ENCODE data around the gene PRC1.

DNA sequence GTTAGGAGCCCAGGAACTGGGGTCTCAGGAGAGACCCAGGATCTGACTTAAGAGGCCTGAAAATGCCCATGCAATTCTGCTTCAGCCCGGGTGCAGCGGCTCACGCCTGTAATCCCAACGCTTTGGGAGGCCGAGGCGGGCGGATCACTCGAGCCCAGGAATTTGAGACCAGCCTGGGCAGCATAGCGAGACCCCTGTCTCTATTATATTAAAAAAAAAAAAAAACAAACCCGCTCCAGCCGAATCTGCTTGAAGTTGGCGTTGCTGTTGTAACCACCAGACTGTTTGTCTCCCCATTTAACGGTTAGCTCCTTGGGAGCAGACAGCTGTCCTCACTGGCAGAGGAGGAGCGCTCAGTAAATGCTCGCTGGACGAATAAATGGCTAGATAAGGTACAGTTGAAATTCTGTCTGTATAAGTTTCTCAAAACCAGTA, 825 bp downstream of the RCCD1 start:
- RRBS = no CpG with 5 or more reads among the region's 16 CpGs

GRCh38 chr15:90979100-90979535, 15.2 kb downstream of the PRC1 start:
- RRBS = no CpG with 5 or more reads among the region's 6 CpGs

- RRBS = 0% methylated on average over 4 of the region's 74 CpGs
These were observed at the start of gene PRC1 for GRCh38 chr15:90994359-90994984. PRC1 (minus strand) TSS chr15:90994535.

DNA sequence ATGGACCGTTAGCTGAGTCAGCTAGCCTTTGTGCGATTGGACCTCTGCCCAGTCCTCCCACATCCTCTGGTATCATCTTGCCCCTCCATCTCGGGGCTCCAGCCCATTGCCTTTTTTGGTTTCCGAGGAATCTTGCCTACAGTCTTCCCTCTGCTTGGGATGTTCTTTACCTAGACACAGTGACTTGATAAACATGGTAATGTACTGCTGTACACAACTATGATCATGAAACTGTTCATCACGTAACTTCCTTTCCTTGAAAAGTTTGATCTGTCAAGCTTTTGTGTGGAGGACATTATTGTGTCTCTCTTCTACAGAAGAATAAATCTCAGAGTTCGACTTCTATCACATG, 371.5 kb downstream of the SV2B start:
- RRBS = no CpG with 5 or more reads among the region's 6 CpGs

- RRBS = no CpG with 5 or more reads among the region's 13 CpGs
These were observed 112.5 kb downstream of the SLCO3A1 start for GRCh38 chr15:91965802-91966517.

DNA sequence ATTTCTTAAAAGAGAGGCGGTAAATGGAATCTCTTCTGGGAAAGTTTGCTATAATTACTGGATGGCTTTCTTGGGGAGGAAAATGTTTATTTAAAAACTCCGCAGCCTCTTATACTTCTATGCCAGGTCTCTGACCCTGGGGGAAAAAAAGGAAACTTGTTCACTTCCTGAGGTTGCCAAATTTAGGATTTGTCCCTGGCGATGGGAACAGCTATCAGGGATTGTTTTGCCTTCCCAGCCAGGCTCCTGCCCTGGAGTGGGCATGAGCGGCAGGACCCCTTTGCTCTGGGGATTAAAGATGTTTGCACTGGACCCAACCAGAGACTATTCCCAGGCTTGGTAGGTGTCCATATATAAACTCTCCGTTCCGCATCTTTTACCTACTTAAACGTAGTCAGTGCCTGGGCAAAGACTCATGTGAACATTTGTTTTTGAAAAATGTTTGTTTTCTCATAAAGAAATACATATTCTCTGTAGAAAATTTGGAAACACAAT, 175.6 kb downstream of the SLCO3A1 start:
- RRBS = no CpG with 5 or more reads among the region's 7 CpGs

DNA sequence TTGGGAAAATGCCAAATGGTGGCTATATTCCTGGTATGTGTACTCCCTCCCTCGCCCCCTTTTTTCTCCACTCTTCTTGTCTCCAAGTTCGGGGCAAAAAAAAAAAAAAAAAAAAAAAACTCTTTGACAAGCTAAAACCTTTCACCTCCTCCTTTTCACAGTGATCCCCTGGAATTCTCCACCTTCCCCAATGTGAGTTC, 263.0 kb upstream of the ST8SIA2 start:
- RRBS = no CpG with 5 or more reads among the region's 2 CpGs

DNA sequence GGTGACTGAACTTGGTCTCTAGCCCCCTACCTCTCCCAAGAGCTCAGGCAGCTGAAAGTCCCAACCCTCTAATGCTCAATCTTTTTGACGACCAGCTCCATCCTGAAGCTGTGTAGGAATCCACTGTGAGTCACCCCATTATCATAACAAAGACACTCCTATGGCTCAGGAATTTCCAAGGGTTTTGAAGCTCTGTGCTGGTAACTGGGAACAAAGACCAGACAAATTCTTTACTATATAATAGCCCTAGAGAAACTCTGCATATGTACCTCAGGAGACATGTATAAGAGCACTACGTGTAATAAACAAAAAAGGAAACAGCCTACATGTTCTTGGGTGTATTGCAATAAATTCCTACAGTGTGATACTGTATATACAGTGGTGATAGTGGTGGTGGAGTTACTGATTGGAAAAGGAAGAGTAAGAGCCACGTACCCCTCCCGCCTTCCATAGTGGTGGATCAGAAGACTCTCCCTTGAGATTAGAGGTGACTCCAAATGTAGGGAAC, 116.6 kb downstream of the ST8SIA2 start:
- RRBS = no CpG with 5 or more reads among the region's 4 CpGs

GRCh38 chr15:92667392-92668337, 12.1 kb upstream of the FAM174B start:
- RRBS = no CpG with 5 or more reads among the region's 14 CpGs

DNA sequence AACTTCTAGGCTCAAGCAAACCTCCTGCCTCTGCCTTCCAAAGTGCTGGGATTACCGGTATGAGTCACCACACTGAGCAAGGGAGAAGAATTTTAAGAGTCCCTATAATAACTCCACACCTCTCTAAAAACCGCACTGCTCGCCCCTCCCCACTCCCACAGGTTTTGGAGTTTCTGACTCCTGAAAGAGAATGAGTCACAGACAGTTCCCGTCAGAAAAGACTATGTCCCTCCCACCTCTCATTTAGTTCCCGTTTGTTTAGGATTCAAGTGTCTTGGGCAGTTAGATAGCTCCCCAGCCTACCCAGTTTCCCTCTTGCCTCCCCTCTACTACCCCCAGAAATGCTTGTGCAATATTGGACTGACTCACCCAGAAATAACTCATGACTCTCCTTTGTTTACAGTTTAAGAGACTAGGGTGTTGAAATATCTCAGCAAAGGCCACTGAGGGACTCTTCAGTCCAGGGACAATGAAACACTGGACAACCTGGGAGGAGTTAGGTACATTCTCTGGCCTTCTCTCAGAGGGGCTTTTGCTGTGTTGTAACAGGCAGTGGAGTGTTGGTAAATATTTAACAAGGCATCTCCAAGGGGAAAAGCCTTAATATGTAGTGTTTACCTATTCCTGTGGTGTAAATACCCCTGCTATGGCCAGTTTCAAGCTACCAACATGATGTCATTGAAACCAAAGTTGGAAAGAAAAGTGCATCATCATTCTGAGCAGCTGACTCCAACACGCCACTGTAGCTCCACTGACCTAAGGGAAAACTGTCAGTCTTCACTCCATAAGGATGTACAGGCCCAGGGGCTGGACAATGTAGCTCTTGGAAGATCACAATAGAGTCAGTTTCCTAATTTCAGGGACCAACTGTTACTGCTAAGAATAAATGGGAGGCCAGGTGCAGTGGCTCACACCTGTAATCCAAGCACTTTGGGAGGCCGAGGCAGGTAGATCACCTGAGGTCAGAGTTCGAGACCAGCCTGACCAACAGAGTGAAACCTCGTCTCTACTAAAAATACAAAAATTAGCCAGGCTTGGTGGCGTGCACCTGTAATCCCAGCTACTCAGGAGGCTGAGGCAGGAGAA, 96.0 kb upstream of the CHD2 start:
- RRBS = no CpG with 5 or more reads among the region's 10 CpGs

- RRBS = no CpG with 5 or more reads among the region's 5 CpGs
These were observed 78.5 kb upstream of the CHD2 start for GRCh38 chr15:92821509-92822197.

GRCh38 chr15:92840174-92840575, 59.9 kb upstream of the CHD2 start:
- RRBS = no CpG with 5 or more reads among the region's 3 CpGs

DNA sequence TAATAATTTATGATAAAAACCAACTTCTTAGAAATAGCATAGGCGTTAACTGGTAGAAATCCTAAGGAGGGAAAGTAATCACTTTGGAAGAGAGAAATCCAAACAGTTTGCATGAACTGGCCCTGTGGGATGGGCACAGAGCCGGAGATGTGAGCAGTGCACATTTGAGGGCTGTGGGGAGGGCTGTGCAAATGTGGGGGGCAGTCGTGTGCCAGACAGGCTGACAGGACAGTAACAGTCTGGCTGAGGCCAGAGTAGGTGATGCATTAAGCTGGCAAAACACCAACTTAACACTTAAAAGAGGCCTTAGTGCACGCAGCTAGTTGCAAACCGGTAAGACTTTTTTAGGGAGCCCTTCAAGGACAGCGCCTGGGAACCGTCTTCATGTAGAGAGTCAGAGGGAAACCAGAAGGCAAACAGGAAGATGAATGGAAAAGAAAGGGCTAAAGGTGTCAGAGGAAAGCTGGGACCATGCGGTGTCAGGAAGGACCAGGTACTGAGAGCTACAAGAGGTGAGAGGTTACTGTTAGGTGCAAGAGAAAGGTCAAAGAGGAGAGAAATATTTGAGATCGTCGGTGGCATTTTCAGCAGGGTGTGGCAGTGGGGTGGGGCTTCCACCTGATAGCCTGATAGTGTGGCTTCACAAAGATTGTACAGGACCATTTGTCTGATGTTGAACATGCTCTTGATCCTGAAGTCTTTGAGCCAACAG, 30.1 kb upstream of the CHD2 start:
- RRBS = no CpG with 5 or more reads among the region's 10 CpGs

- RRBS = no CpG with 5 or more reads among the region's 10 CpGs
These were observed 49.6 kb downstream of the CHD2 start for GRCh38 chr15:92949505-92950295.

DNA sequence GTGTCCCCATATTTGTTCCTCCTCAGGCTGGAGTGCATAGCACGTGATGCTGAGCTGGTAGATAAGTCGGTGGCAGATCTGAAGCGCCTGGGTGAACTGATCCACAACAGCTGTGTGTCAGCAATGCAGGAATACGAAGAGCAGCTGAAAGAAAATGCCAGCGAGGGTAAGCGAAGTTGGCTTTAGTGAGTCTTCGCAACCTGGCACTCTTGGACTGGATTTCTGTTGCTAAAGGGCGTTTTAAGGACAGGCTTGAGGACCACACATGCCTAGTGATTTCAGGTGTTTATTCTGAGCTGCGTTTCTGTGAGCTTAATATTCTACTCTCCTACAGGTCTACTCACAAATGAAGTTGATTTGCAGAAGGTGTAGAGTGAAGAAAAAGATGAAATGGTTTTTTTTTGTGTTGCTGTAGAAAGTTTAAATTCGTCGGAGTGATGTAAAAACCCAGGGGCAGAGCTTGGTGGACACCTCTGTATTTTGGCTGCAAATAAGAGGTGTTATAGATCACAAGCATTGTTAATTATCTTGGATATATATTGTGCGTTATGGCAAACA, 92.8 kb downstream of the CHD2 start:
- RRBS = no CpG with 5 or more reads among the region's 12 CpGs

DNA sequence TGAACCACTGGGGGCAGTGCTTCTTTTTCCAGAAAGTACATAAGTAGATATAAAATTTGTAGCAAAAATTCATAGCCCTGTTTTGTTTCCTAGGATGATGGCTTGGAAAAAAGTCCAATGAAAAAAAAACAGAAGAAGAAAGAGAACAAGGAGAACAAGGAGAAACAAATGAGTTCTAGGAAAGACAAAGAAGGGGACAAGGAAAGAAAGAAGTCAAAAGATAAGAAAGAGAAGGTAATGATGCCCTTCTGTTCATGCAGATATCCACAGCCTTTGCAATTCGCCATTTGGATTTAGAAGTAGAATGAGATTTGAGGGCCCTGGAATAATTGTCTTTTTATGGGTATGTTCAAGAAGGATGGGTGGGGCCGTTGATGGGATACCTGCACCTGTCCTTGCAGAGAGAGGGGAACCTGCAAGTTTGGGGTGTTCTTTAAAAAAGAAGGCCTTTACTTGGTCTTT, 86.9 kb downstream of the RGMA start:
- RRBS = no CpG with 5 or more reads among the region's 2 CpGs

DNA sequence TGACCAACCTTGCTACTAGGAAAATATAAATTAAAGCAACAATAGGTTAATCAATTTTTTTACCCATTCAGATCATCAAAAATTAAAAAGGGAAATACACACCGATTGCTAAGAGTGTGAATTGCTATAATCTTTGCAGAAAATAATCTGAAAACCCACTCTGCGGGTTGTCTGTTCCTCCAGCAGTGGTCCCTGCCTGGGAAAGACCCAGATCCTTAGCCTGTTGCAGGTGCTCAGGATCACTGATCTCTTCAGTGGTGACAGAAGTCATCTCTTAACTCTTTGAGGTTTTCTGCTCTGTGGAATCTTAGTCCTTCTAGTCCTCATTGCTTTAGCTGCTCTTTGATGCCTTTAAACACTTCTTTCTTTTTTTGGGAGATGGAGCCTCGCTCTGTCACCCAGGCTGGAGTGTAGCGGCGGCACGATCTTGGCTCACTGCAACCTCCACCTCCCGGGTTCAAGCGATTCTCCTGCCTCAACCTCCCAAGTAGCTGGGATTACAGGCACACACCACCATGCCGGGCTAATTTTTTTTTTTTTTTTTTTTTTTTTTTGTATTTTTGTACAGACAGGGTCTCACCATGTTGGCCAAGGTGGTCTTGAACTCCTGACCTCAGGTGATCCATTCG, 71.9 kb downstream of the RGMA start:
- RRBS = no CpG with 5 or more reads among the region's 10 CpGs

DNA sequence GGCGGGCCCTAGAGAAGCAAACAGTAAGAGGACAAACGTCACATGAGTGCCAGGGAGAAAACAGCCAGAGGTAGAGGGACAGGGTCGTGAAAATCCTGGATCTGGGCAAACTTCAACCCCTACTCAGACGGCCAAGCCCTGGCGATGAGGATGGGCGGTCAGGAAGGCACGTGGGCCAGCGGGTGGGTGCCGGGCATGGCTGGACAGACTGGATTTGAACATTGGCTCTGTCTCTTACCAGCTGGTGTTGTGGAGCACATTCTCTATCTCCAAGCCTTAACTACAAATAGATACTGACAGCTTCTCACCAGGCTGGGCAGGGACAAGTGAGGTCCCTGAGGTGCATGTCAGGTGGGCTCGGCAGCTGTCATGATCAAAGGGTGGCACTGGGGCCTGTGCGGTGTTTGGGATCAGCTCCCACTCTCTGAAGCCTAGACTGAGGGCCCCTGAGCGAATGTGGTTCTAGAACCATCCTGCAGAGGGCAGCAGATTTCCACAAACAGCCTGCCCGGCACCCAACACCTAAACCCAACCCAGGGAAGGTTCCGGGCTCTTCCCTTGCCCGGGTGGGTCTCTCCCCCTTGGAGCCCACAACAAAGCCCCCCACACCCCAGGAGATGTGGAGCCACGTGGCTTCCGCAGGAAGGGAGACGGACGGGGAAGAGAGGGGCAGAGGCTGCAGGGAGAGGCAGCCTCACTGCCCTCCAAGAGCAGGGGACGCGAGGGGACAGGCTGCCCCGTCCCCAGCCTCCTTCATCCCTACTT, 58.5 kb downstream of the RGMA start:
- RRBS = 10% methylated on average over 1 of the region's 22 CpGs

DNA sequence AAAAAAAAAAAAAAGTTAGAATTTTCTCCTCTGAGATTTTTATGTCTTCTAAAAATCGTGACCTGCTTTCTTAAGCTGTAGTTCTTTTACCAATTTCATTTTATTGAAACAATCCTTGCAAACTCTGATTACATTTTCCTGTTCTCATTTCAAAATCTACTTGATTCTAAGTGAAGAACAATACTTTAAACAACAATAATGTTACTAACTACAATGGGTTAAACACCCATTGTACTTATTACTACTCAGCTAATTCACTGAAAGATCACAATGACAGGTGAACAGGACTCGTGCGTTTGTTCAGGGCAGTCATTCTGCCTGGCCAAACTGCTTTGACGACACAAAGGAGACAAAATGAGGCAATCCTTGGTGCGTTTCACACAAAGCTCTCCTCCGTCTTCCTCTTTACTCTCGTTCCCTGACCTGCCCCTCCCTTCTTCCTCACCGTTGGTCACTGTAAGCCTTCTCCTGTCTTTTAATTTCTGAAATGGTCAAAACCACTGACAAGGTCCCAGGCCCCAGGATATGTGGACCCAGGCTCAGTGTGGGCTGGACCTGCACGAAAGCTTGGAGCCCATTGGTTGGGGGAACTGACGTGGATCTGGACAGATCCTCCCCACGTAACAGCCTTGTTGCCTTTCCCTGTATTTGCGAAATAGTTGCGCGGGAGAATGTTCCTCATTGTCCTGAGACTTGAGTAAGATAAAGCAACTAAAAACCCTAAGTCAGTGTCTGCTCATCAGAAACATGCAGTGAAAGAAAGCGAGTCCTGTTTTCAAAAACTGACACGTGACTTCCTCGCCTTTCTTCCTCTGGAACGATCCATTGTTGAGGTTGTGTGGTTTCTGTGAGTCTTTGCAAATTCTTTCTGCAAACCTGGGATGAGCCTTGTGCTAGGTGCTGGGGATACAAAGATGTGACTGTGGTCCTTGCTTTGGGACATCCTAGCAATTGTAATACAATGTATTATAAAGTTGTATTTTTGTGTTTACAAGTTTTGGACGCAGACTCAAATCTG, 147.1 kb upstream of the RGMA start:
- RRBS = no CpG with 5 or more reads among the region's 19 CpGs

DNA sequence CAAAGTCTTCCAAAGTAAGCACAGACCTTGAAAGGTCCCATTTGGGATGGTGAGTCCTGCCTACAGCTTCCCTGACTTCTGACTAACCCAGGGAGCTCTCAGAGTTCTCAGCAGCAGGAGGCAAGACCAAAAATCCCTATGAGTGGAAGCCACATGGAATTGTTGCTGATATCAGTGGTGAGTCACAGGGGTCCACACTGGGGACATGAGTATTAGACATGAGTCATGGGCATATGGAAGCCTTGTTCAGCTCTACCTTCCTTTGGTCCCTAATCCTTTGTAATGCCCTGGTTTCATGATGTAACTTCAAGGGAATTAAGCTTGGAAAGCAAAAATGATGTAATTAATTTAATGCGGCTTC, 176.0 kb upstream of the RGMA start:
- RRBS = no CpG with 5 or more reads among the region's 1 CpG